ENCODE measurements around a stretch of chr7.

GRCh38 chr7:156667938-156668823 is 27.6 kb downstream of the RNF32 start:
- PRO-cap = no peak
- RAMPAGE, long total RNA, 4 experiments = no peak in any of the 4 experiments

- PRO-cap = no peak
- RAMPAGE, long total RNA, 4 experiments = no peak in any of the 4 experiments
Measured at GRCh38 chr7:156725142-156725609, 84.6 kb downstream of the RNF32 start.

DNA sequence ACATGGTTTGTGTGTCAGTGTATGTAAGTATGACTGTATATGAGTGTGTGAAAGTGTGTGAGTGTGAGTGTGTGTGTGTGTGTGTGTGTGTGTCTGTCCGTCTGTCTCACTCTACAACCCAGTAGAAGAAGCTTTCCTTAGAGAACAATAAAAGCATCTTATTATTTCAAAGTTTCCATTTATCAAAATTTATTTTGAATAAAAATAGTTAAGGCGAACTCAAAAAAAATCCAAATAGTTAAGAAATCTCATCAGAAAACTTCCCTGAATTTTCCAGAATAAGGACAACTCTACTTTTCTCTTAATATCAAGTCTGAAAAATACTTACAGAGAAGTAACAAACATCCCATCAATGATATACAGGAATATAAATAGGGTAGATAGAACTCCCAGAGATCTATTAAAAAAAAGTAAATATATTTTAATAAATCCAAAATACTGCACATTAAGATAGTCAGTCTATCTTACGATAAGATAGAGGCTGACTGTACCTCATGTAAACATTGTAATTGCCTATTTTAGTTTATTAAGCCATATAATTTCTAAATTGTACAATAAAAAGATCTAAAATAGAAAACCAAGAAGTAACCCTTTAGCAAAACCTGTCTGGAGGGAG is 122.3 kb downstream of the RNF32 start:
- PRO-cap = no peak
- RAMPAGE, long total RNA, 4 experiments = no peak in any of the 4 experiments

GRCh38 chr7:156801318-156801762 is 91.6 kb downstream of the LMBR1 start:
- PRO-cap = no peak
- RAMPAGE, long total RNA, 4 experiments = no peak in any of the 4 experiments

DNA sequence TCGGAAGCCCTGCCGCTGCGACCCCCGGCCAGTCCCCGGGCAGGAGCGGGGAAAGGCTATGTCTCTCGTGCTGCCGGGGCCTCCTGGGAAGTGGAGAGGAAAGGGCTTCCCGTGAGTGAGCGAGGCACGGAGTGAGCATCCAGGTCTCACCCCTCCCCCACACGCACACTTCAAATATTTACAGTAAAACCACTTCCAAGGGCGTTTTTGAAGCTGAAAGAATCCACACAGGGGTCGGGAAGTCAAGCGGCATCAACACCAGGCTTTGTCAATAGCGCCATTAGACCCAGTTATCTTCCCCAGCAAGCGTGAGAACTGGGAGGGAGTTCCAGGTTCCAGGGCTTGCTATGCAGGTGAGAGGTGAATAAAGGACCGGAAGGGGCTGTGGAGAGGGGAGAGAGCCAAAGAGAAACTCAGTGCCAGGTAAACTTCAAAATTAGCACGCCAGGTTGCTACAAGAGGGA is 1.2 kb upstream of the MNX1 start:
- PRO-cap = no peak
- RAMPAGE, long total RNA, 4 experiments = no peak in any of the 4 experiments

DNA sequence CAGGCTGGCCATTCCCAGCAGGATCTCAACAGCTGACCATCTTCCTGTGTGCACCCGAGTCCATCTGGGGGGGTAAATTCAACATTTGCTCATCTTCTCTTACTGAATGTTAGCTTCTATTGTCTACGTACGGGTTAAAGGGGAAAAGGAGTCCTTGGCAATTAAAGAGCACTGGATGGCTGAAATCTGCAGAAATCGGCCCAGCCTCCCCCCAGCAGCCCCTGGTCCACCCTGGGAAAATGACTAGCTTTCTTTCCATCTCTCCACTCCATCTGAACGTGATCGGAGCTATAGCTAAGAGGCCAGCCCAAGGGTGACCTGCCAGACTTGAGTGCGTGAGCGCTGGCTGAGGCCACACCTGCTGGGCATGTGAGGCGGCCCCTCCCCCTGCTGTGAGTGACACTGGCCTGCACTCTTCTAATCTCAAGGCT is 12.1 kb upstream of the MNX1 start:
- PRO-cap = no peak
- RAMPAGE, long total RNA, 4 experiments = no peak in any of the 4 experiments

GRCh38 chr7:157039390-157039703 is 28.9 kb upstream of the MNX1 start:
- PRO-cap = no peak
- RAMPAGE, long total RNA, 4 experiments = no peak in any of the 4 experiments

DNA sequence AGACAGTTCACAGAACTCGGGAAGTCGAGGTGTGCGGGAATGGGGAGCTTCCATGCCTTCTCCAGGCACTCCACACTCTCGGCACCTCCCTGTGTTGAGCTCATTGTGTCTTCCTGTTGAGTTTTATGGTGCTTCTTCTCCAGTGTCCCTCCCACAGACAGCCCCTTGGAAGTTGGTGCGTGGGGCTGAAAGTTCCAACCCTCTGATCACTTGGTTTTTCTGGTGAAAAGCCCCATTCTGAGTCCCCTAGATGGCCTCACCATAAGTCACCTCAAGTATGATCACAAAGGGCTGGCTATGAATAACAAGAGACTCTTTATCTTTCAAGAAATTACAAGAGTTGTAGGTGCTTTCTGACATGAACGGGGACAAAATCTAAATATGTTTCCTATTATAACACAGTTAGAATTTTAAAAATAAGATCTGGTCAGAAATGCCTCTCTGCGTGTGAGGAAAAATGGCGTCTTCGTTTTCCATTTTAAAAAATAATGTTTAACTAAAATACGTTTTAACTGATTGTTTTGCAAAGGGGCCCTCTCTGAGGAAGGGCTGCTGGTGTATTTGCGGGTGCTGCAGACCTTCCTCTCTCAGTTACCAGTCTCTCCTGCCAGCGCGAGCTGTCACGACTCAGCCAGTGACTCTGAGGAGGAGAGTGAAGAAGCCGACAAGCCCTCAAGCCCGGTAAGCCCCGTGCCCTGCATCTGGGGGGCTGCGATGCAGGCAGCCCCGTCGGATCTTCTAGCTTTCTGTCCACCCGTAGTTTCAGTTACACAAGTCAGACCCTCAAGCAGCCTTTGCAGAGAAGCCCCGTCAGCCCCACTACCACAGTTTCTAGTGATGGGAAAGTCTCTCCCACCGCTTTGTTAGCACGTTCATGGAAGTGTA is 44.9 kb downstream of the UBE3C start:
- PRO-cap = no peak
- RAMPAGE, long total RNA, 4 experiments = no peak in any of the 4 experiments

DNA sequence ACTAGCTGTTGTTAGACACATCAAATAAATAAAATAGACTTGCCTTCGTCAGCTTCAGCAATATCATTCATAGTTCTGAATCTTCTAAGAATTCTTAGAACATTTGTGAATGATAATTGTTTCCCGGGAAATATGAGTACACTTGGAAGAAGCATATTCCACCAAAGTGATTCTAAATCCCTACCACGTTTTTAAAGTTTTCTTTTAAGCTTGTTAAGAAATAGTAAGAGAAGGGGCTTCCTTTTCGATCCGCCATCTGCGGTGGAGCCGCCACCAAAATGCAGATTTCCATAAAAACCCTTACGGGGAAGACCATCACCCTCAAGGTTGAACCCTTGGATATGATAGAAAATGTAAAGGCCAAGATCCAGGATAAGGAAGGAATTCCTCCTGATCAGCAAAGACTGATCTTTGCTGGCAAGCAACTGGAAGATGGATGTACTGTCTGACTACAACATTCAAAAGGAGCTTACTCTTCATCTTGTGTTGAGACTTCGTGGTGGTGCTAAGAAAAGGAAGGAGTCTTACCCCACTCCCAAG is 53.4 kb downstream of the UBE3C start:
- PRO-cap = no peak
- RAMPAGE, long total RNA, 4 experiments = no peak in any of the 4 experiments

GRCh38 chr7:157248268-157248784 is 88.5 kb upstream of the DNAJB6 start:
- PRO-cap = no peak
- RAMPAGE, long total RNA, 4 experiments = no peak in any of the 4 experiments

DNA sequence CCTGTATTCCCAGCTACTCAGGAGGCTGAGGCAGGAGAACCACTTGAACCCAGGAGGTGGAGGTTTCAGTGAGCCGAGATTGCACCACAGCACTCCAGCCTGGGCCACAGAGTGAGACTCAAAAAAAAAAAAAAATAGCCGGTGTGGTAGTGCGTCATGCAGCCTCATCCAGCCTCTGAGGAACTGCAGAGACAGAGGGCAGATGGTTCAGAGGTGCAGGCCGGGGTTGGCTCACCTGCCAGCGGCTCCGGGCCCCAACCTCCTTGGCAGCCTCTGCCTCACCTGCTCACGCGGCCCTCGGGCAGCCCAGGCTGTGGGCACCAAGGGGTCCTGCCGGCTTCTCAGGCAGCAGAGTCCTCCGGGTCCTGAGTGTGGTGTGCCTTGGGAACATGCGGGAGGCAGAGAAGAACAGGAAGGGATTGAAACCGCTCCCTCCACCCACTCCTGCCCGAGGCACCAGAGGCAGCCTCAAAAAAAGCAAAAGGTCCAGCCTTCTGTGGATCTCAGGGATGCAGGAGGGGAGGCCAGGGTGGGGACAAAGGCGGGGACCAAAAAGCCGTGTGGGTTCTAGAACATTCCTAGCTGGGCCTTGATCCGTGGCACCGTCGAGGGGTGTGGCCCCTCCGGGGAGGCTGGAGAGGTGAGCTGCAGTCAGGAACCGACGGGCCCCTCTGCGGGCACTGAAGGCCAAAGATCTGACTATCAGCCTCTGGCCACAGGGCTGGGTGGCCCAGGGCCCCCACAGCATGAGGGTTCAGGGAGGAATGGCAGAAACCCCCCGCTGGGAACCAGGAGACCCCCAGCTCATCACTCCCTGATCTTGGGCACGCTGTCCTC is 55.4 kb upstream of the DNAJB6 start:
- PRO-cap = no peak
- RAMPAGE, long total RNA, 4 experiments = no peak in any of the 4 experiments

DNA sequence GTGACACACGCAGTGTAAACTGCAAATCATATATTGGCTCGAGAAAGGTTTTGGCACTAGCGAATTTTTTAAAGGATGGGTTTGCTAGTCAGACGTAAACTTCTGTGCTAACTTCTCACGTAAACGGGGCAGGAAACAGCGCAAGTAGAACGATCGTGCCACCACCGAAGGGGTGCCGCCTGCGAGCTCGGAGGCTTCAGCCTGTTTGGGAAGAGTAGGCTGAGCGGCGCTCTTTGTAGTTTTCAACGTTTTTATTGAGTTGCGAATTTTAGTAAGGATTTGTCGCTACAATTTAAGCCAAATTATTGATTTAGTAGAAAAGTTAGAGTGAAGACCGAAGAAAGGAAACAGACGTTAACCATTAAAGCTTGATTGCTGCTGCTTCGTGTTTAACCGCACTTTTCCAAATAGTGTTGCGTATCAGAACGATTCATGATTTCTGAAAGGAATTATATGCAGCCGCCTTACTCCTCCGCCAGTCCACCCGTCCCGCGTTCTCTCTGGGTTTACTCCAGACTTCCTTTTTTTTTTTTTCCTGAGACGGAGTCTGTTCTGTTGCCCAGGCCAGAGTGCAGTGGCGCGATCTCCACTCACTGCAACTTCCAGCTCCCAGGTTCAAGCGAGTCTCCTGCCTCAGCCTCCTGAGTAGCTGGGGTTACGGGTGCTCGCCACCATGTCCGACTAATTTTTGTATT is 1.2 kb downstream of the DNAJB6 start:
- PRO-cap = no peak
- RAMPAGE, long total RNA, 4 experiments = no peak in any of the 4 experiments

DNA sequence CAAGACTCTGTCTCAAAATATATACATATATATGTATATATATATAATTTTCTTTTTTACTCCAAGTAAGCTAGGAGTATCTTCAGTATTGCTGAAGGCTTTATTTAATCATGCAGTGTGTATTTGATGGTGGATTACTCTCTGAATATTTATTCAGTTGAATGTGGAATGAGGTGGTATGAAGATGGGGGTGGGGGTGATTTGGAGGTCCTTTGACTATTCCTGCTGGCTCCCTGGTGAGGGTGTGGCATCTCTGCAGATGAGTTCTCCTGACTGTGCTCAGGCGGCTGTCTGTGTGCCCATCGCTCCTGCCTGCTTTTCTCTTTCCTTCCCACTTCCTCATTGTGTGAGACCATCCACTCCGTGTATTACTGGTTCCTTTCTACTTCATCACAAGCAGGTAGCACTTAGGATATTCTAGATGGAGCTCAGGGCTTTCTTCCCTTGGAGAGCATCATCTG is 15.5 kb downstream of the DNAJB6 start:
- PRO-cap = no peak
- RAMPAGE, long total RNA, 4 experiments = no peak in any of the 4 experiments

GRCh38 chr7:157384678-157385529 is 48.1 kb downstream of the DNAJB6 start:
- PRO-cap = no peak
- RAMPAGE, long total RNA, 4 experiments = no peak in any of the 4 experiments

DNA sequence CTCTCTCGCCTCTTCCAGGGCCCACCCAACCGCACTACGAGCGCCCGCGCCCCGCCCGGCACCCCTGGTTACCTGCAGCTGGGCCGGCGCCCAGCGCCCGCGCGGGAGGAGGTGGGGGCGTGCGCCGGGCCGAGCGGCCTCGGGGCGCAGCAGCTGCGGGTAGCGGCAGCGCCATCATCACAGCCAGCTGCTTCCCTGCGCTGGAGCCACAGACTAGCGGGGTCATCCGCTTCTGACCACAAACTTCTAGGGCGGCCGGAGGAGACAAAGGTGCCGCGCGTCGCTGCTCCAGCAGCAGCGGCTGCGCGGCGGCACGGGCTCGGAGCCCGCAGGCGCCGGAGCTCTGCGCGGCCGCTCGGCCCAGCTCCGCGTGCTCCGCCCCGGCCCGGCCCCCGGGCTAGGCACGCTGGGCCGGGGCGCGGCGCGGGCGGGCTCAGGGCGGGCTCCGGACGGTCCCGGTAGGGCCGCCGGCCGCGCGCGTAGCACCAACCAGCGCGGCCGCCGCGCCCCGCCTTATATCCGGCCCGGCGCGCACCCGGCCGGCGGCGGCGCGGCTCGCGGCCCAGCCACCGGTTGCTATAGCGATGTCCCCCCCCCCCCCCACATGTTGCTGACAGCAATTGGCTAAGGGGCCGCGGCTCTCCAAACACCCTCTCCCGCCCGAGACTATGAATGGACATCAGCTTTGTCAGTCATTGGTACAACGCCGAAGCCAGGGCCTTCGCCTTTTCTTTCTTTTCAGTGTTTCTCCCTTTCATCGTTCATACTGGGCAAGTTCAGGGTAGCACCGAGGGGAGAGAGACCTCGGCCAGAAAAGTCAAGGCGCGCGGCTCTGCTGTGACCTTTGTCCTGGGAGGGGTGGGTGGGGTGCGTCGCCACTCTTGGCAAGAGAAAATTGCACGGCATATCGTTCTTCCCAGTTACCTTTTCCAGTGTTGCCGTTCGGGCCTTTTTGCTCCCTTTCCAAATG is 354.0 kb downstream of the DNAJB6 start:
- PRO-cap = no peak
- RAMPAGE, long total RNA, 4 experiments = no peak in any of the 4 experiments

DNA sequence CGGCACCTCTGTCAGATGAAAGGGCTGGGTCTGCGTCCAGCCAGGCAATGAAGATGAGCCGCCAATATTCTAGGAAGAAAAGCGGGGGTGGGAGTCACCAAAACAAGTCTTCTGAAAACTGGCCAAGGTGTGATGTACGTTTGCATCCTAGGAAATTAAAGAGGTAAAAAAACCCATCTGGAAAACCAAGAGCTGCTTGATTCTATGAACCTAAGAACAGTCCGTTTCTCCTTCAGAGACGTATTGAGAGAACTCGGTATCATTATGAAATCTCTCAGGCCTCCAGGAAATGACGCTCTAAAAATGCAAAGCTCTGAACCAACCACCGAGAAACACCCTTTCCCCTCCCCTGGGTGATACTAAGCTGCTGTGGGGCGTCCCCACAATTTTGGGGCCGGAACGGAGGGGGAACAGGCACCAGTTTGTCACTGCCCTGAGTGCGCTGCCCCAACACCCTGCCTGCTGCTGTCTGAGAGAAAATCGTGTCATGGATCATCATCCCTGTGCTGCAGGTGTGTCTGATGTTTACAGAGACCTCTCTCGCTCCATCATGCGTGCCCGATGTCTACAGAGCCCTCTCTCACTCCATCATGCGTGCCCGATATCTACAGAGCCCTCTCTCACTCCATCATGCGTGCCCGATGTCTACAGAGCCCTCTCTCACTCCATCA is 509.4 kb downstream of the DNAJB6 start:
- PRO-cap = no peak
- RAMPAGE, long total RNA, 4 experiments = no peak in any of the 4 experiments

GRCh38 chr7:157906018-157906400 is 569.2 kb downstream of the DNAJB6 start:
- PRO-cap = no peak
- RAMPAGE, long total RNA, 4 experiments = no peak in any of the 4 experiments

DNA sequence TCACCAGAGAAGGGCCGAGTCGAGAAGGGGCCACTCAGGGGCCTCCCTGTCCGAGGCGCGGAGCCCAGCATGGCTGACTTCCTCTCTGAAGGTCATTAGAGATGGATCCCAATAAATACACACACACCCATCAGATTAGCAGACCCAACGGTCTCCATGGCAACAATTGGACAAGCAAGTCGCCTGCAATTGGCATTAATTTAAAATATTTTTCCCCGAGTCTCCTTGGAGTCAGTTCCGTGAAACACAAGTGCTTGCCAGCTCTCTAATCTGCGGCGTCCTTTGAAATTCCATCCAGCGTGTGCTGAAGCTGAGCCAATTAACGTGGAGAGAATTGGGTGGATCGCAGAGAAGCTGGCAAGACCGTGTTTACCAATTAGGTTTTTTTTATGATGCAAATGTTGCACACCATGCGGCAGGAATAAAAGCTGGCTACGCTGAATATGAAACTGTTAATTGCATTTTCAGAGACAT is 571.2 kb downstream of the PTPRN2 start:
- PRO-cap = no peak
- RAMPAGE, long total RNA, 4 experiments = no peak in any of the 4 experiments

- PRO-cap = no peak
- RAMPAGE, long total RNA, 4 experiments = no peak in any of the 4 experiments
Measured at GRCh38 chr7:158203909-158204508, 383.6 kb downstream of the PTPRN2 start.

DNA sequence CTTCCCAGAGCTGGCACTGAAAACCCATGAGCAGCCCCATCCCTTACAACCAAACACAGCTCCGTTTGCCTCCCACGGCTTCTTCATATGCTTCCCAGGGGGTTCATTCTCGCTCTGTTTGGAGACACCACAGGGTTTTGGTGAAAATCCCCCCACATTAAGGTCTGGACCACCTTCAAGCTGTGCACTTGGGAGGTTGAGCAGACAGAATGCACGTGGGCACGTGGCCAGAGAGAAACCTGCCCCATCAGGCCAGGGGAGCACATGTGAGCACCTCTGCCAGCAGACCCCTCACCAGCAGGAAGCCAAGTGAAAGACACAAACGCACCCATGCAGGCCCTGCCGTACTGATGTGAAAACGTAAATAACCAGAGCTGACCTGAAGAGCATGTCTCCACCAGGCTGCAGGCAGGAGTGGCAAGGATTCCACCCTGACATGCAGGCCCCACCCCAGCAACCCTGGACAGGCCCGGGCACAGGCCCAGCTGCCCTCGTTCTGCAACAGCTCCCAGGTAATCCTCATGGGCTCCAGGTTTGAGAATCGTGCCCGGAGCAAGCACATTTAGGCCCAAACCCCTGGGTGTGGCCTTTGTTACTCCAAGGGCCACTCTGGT is 184.6 kb downstream of the PTPRN2 start:
- PRO-cap = no peak
- RAMPAGE, long total RNA, 4 experiments = no peak in any of the 4 experiments

All from suprapubic skin (tissue), 4 donors.